Peyer's patch (tissue), 4 donors: ENCODE data around the genes LRRFIP1 and RAMP1.

- PRO-cap: no peak
- RAMPAGE, long total RNA, 4 experiments: no peak in any of the 4 experiments
Observed at GRCh38 chr2:237452026-237452290, 35.1 kb upstream of the MLPH start.

DNA sequence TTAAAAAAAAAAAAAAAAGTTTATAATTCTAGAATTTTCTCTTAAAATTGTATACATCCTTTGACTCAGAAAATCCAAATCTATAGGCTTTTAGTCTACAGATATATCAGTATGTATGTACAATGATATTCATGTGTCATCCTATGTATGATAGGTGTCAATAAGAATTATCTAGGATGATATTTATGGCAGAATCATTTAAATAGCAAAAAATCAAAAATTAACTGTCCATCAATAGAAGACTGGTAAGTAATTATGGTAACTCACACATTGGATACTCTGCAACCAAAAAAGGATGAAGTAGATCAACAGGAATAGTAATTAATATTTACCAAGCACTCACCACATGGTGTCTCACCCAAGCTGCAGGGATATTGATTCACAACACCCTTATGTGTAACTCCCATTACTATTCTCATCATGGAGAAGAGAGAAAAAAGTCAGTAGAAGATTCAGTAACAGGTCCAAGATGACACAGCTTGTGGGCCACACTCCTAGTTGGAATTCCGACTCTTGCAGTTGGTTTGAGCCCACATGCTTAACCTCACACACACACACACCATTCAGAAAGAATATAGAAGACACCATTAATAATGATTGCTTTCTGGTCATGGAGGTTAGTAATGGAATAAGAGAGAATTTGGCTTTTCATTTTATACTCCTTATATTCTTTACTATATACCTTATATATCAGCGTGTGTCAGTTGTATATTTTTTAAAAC lies 1.8 kb upstream of the MLPH start:
- PRO-cap: no peak
- RAMPAGE, long total RNA, 4 experiments: no peak in any of the 4 experiments

- PRO-cap: no peak
- RAMPAGE, long total RNA, 4 experiments: no peak in any of the 4 experiments
Observed at GRCh38 chr2:237485847-237486185, 1.2 kb upstream of the MLPH start.

DNA sequence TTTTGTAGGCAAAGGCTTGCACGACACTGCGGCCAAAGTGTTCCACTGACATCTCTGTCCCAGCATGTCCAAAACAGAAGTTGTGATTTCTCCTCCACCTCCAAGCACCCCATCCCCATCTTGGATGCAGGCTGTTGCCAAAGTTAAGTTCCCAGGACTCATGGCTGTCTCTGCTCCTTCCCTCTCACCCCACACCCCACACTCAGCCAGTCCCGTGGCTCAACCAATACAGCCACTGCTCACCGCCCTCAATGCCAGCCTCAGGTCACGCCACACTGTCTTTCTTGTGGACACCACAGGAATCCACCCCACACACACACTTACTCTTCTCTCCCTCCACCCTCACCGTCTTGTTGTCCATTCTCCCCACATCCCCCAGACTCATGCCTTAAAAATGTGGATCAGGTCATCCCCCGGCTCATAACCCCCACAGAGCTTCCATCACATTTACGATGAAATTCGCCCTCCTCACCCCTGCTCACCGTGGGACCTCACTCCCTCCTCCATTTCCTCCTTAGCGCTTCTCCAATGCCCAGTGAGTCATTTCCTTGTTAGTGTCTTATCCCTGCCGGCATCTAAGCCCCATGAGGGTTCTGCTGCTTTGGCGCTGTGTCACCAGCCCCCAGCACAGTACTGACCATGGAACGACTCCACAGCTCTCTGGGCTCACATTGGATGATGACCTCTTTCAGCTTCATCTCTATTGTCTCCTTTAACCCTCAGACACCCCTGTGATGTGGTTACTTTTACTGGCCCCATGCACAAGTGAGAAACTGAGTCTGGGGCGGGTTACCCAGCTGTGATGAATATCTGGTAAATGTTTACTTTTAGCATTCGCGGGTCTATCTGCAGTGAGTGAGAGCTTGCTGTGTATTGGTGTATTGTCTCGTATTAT lies 13.8 kb downstream of the MLPH start:
- PRO-cap: no peak
- RAMPAGE, long total RNA, 4 experiments: no peak in any of the 4 experiments

GRCh38 chr2:237502464-237502913 lies 15.4 kb downstream of the MLPH start:
- PRO-cap: no peak
- RAMPAGE, long total RNA, 4 experiments: no peak in any of the 4 experiments

GRCh38 chr2:237513174-237514268 lies 26.5 kb downstream of the MLPH start:
- PRO-cap: no peak
- RAMPAGE, long total RNA, 4 experiments: no peak in any of the 4 experiments

- PRO-cap: no peak
- RAMPAGE, long total RNA, 4 experiments: no peak in any of the 4 experiments
Observed at GRCh38 chr2:237542279-237542601, 24.1 kb upstream of the PRLH start.

- PRO-cap: bidirectional peak, plus-strand start at chr2:237603885, minus-strand start at chr2:237603748
- RAMPAGE, long total RNA, 4 experiments: no peak in any of the 4 experiments
Observed at GRCh38 chr2:237603525-237604271, 13.2 kb upstream of the RAB17 start.

DNA sequence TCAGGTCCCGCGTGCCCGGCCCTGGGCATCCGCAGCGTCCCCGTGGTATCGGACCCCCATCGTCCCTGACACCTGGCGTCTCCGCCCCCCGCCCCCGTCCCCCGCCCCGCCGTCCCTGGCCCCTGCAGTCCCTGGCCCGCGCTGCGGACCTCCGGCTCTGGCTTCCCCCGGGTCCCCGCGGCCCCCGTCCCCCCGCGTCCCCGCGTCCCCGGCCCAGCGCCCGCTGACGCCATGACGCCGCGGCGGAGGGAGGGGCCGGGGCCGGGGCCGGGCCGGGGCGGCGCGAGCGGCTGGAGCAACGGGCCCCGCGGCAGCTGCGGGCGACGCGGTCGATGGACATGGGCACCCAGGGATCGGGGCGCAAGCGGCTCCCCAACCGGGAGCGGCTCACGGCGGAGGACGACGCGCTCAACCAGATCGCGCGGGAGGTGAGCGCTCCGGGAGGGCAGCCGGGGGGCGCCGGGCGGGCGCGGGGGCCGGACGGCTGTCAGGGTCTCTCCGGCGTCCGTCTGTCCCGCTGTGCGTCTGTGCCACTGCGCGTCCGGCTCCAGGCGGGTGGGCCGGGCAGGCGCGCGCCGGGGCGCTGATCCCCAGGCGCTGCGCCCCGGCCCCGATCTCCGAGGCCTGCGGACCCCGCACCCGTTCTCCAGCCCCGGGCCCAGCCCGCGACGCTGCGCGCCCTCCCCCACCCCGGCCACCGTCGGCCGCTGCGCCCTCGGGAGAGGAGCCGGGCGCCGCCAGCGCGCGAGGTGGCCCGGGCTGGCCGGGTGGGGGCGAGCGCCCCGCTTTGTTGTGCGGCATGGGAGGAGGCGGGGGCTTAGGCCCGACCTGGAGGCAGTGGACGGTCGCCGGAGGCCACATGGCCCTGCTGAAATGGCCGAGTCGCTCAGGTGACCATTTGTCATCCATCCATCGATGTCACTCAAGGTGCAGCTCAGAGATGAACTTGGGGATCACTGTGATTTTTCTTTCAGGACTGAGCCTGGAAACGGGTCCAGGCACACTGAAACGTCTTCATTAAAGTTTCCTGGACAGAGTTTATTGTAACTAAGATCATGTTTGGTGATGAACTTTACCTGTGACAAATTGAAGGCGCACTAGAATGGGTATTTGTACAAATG lies at the start of gene LRRFIP1:
LRRFIP1 (plus strand) TSS at position 275 of the 1,121 bp plus-strand sequence.
- PRO-cap: bidirectional peak, plus-strand start at position 283 of the sequence, minus-strand start at position 225 of the sequence
- RAMPAGE, long total RNA, 4 experiments: start-site peak on the plus strand in 1 of 4 experiments, centred at position 317 of the sequence, 38 reads per replicate

- PRO-cap: no peak
- RAMPAGE, long total RNA, 4 experiments: no peak in any of the 4 experiments
Observed at GRCh38 chr2:237643952-237644765, 16.8 kb downstream of the LRRFIP1 start.

GRCh38 chr2:237656744-237657126 lies 29.3 kb downstream of the LRRFIP1 start:
- PRO-cap: no peak
- RAMPAGE, long total RNA, 4 experiments: no peak in any of the 4 experiments

DNA sequence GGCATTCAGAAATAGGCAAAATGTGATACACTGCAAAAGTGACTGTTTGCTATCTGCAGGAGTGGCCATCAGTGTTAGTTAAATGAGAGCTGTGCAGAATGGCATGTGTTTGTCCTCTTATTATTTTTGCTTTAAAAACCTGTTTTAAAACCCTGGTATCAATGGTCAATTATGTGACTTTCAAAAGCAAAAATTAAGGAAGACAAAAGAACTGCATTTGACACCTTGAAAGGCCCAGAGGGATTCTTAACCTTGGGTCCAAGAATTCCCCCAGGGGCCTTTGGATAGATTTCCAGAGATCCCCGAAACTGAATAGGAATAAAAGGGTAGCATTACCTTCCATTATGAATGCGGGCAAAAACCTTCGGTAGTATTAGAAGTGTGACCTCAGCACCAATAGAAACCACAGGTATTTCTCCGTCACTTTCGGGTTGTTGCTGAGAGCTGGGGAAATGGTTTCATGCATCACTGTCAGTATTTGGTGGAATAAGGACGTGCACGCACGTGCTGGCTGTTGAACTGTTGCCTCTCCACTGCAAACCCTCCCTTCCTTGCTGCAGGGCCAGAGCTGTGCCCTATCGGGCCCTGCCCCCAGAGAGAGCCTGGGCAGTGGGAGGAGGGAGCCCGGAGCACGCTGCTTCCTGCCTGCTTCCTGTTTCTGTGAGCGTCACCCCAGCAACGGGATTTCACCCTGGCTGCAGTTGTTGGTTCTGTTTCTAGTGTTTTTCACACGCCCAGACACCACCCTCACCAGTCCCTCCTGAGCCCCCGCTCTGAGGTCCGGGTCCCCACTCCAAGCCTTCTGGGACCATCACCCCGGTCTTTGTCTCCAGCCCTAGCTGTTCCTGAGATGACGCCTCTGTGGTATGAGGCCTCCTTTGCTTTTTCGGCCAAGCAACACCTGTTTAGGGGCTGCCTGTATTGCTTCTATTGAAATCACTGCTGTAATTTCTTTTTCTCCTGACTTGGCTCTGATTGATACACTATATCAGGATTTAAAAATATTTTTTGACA lies 47.3 kb downstream of the LRRFIP1 start:
- PRO-cap: bidirectional peak, plus-strand start at position 729 of the sequence, minus-strand start at position 535 of the sequence
- RAMPAGE, long total RNA, 4 experiments: no peak in any of the 4 experiments

DNA sequence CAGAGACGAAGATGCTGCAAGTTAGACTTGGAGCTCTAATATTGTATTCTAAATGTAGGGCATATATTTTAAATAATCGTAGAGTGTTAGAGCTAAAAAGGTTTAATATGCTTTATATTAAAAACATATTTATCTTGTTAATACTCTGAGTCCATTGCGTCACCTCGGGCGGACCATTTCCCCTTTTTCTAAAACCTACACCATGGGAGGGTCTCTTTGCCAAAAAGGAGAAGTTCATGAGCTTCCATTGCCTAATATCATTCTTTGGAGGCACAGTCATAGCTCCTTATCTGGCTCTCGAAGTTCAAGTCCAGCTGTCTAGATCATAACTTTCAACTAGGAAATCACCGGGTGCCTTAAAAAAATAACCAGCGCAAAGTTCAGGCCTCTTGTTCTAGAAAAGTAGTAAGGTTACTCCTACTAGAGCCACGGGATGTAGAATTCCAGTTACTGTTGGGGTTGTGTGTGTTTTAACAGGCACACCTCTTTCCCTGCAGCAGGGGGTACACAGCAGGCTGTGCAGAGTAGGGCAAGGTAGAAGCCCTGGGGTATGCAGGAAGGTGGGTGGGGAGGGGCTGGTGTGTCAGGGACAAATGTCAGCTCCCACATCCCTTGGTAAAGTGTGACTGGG lies 50.6 kb downstream of the LRRFIP1 start:
- PRO-cap: no peak
- RAMPAGE, long total RNA, 4 experiments: no peak in any of the 4 experiments

DNA sequence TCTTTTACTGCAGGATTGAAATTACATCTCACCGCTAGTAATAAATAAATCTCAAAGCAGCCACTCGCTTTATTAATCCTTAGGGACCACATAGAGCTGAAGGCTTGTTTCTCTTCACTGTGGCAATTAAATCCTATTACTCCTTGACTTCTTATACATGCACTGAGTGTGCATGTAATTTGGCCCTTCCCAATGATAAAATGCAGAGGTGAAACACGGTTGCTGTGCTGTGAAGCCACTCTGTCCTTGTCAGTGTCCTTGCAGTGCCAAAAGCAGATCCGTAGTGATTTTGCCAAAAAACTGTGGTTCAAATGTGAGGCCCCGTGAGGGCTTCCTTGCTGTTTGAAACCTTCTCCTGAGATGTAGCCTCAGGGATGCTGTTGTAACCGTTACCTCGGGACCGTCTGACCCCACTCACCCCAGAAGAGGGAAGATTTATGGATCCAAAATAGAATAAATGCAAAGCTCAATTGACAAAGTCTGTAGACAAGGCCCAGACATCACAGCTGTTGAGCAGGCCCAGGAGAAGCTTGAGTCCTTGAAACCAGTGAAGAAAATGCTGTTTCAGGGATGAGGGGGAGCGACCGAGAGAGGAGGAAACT lies 76.9 kb upstream of the RBM44 start:
- PRO-cap: no peak
- RAMPAGE, long total RNA, 4 experiments: no peak in any of the 4 experiments

DNA sequence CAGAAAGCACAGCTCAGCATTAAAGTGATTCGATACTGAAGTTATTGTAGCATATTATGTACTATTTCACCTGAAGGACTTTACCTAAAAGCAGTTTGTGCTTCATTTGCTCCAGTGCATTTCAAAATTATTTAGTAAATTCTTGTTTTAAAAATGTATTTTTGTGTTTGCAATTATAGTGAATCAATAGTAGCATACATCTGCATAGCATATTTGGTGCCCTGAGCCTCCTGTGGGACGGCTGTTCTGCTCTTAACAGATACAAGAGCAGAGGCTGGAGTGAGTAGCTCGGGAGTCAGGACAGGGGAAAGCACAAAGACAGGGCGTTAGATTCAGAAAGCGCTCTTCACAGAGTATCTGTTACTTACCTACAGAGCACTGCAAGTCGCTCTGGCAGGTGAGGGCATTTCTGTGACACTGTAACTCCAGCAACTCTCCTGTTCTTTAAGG lies 74.3 kb upstream of the RBM44 start:
- PRO-cap: no peak
- RAMPAGE, long total RNA, 4 experiments: no peak in any of the 4 experiments

DNA sequence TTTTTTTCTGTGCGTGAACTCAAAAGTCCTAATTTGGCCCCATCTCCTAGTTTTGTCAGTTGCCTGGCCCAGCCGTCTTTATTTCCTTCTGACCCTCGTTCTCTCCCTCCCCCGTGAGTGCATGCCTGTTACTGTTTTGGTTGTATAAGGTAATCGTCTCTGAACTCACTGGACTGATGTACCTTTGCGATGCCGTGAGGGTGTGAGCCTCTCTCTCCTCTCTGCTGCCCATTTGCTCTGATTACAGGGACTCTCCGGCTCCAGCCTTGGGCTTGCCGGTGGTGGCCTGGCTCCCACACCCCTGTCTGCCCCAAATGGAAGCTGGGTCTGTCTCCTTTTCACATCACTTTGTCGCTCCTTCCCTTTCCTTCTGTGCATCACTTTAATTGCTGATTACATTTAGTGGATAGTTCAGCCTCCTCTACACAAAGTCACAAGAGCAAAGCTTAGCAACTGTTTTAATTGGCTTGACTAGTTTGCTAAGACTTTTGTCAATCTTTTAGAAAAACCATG lies 66.4 kb upstream of the RBM44 start:
- PRO-cap: no peak
- RAMPAGE, long total RNA, 4 experiments: no peak in any of the 4 experiments

- PRO-cap: no peak
- RAMPAGE, long total RNA, 4 experiments: no peak in any of the 4 experiments
Observed at GRCh38 chr2:237798879-237799290, 306 bp downstream of the RBM44 start.

DNA sequence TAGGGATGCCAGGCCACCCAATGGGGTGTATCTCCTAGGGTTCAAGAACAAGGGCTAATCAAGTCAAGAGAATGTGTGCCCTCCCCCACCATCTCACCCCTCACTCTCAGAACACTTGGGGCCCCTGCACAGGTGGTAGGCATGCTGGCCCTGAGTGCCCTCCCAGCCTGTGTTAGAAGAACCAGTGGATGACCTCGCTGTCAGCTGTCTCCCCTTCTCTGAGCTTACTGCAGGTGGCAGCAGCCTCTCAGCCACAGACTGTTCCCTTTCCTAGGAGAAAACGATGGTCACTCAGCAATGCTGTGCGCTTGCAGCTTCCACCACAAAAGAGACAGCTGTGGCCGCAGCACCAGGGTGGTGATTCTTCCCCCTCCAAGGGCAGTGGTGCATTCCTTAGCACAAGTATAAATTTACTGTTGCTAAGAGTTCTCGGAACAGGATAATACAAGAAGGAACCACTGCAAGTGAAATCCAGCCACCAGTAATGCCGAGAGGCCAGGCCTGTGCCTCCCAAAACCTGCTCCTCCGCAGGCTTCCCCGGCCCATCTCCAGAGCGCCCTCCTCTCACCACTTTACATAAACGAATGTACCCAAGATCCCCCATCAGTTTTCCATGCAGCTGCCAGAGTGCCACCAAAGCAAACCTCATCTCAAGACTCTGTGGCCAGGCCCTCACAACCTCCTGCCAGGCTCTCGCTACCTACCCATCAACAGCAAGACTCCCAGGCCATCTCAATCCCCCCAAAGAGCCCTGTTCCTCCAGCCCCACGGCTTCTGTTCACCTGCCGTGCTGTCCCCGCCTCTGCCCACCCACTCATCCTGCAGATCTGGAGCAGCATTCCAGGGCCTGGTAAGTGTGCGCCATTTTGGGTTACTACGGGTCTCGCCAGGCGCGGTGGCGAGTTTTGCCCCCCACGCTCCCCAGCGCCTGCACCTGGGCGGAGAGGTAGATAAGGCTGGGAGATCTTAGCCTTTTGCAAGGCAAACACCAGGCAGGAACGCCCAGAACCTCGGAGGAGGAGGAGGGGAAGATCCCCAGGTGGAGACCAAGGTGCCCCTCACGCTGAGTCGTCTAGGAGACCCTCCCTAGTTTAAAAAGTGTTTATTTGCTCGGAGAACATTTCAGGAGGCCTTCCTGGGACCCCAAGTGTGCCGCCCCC lies 765 bp upstream of the RAMP1 start:
- PRO-cap: unidirectional peak, plus-strand start at position 325 of the sequence; unidirectional peak, plus-strand start at position 1,005 of the sequence
- RAMPAGE, long total RNA, 4 experiments: no peak in any of the 4 experiments

GRCh38 chr2:237859438-237860623 lies at the start of gene RAMP1:
Gene RAMP1 (plus strand): TSS chr2:237859623.
- PRO-cap: unidirectional peak, plus-strand start at chr2:237859623
- RAMPAGE, long total RNA, 4 experiments: start-site peak on the plus strand in 4 of 4 experiments, at chr2:237859617-237859927 at its widest, 12 to 192 reads per replicate

GRCh38 chr2:237864018-237864911 lies 4.8 kb downstream of the RAMP1 start:
- PRO-cap: no peak
- RAMPAGE, long total RNA, 4 experiments: no peak in any of the 4 experiments